ENCODE measurements around a stretch of chr3.

DNA sequence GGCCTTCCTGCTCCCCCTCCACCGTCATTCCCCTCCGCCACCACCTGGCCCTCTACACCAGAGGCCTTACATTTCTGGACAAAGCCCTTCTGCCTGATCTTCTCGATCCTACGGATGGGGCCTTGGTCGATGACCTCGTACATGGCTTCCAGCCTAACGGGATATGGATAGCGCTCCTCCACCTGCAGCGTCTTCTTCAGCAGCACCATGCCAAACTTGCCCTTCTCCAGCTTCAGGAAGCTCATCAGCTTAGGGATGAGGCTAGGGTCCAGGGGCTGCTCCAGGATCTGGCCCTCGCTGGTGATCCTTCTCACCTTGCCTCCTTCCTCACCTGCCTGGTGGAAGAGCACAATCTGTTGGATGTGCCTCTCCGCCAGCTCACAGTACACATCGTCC, 1.9 kb downstream of the CCDC80 start:
- PRO-cap = no peak

DNA sequence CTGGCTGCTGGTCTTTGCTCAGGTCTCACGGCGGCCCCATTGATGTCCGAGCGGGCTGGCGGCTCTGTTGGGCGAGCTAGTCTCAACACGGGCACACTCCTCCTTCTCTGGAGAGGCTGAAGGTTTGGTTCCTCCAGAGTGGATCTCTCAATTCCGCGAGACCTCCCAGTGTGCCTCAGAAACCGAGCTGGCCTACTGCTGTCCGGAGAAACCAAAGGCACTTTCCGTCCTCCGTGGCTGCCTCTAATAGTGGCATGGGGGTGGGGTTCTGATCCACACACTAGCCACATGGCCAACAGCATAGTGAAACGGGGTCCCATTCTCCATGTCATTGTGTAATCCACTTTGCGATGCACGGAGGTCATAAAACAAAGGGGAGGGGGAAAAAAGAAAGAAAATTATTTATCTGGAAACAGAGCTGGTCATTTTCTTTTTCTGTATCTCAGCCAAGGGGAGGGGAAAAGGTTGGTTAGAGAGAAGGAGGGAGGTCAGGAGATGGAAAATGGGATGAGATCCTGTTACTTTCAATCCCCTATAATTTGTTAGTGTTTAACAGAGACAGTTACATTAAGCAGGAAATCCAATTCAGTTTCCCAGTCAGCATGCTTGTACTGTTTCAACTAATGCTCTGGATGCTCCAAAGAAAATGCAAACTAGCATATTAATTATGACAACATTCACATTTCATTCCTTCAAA, 1.2 kb downstream of the CCDC80 start:
- PRO-cap = no peak

DNA sequence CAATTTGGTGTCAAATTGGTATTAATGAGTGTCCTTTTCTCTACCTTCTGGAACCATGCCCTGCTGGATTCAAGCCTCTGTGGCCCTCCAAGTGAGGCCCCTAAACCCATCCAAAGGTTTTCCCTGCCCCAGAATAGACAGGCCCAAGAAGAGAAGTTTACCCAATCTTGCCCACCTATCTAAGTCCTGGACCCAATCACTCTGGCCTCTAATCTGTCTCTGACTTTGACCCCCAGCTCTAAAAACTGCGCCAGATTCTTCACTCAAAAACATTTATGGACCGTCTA, 69.2 kb downstream of the CD200R1L start:
- PRO-cap = unidirectional peak, minus-strand start at position 231 of the sequence

GRCh38 chr3:112847626-112847964, 931 bp upstream of the CD200R1L start:
- PRO-cap = unidirectional peak, plus-strand start at chr3:112847913

GRCh38 chr3:112973668-112974199, 1.2 kb downstream of the CD200R1 start:
- PRO-cap = unidirectional peak, plus-strand start at chr3:112973849

- PRO-cap = no peak
These were observed 17.6 kb upstream of the BOC start for GRCh38 chr3:113193776-113194180.

- PRO-cap = unidirectional peak, plus-strand start at chr3:113262254
These were observed 50.9 kb downstream of the BOC start for GRCh38 chr3:113262065-113262844.

DNA sequence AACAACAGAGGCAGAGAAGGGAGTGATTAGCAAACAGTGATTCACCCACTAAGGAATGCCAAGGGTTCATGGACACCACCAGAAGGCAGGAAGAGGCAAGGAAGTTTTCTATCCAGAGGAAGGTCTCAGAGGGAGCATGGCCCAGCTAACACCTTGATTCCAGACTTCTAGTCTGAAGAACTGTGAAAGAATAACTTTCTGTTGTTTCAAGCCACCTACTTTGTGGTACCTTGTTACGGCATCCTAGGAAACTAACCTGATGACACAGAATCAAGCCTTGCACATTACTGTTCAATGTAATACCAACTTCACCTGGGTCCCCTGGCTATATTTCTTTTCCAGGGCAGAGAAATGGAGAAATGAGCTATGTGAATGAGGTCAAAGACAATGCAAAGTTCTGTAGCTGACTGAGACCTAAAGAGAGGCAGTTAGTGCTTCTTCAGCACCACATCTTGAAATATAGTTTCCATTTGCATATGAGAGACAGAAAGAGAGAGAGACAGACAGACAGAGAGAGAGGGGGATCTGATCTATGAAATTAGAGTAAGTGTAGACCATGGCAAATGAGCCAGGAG, 25.3 kb downstream of the SIDT1 start:
- PRO-cap = no peak

DNA sequence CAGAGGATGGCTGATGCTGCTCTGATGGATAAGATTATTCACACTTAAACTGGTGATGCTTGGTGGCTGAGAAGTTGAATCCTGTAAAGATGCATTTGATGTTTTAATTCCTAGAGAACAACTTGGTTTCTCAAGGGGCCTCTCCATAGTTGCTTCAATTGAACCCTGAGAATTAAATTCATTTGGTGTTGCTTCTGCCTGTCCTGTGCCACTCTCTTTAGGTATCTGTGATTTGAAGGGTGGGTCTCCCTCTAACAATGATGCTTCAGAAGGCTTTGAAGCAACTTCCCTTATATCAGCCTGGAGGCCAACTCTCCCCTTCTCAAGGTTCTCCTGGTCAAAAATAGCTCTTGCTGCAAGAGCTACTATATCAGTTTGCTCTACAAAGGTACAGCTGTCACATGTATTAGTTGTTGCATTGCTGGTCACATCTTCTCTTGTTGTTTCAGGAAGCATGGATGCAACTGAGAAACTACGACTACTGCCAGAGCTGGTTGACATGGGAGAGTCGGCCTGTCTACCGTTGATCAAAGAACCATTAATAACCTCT, 38.4 kb downstream of the USF3 start:
- PRO-cap = no peak

- PRO-cap = unidirectional peak, plus-strand start at chr3:113659390
These were observed 37.4 kb downstream of the USF3 start for GRCh38 chr3:113659036-113659517.

- PRO-cap = no peak
These were observed 25.9 kb upstream of the GRAMD1C start for GRCh38 chr3:113812744-113813055.

DNA sequence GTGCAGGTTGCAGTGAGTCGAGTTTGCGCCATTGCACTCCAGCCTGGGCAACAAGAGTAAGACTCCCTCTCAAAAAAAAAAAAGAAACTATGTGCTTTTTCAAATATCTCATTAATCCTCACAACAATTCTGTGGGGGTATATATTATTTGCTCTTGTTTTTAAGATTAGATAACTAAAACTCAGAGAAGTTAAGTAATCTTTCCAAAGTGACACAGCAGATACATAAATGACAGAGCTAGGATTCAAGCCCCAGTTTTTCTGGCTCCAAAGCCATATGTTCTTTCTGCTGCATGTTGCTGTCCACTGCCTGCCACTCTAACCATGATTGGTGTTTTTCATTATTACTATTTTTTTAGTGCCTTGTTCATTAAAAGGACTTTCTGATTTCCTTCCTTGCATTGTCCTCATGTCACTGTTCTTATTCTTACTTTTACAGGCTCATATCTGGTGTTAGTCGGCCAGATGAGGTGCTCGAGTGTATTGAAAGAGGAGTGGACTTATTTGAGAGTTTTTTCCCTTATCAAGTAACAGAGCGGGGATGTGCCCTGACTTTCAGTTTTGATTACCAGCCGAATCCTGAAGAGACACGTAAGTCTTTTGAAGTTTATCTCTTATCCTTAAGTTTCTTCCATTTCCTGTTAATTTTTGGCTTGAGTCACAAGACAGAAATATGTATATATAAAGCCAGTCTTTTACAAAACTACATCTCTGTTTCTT, 23.1 kb downstream of the QTRT2 start:
- PRO-cap = no peak

- PRO-cap = bidirectional peak, plus-strand start at chr3:114298232, minus-strand start at chr3:114298168
These were observed 4.1 kb downstream of the TIGIT start for GRCh38 chr3:114297959-114298389.

- PRO-cap = no peak
These were observed 43.9 kb downstream of the TIGIT start for GRCh38 chr3:114337354-114338434.

DNA sequence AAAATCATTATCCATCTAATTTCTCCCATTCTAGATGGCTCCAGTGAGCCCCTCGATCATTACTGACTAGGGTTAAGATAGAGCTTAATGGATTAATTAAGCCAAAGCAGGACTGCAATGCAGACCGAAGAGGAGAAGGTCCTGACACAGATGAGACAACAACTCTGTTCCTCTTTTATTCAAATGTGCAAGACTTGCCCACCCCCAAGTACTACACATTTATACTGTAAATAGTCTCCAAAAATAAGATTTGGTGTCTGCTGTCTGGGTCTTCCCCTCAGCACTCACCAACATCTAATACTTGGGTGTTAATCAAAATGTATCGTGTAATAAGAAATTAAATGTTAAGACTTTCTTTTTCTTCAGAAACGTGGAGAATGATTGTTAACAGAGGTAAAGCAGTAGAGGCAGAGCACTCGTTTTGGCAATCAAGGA, 133.6 kb downstream of the TIGIT start:
- PRO-cap = bidirectional peak, plus-strand start at position 246 of the sequence, minus-strand start at position 157 of the sequence

DNA sequence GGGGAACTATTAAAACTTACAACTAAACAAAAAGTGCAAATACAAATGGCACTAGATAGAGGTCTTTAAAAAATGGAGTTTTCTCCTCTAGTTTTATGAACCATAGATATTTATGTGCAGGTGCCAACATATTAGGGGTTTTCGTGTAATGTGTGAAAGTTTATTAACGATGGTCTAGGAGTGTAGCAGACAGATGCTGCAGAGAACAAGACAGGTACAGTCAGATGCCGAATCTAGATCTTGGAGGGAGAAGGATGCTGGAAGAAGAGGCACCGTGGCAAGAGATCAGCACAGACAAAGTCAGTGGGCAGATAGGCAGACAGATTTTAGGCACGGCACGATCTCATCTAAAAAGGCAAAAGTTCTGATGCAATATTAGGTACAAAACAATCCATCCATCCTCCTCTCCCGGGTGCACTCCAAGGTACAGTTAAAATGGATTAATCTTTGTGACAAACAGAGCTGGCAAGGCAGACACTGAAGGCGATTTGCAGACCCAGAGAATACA, 161.6 kb downstream of the TIGIT start:
- PRO-cap = no peak

DNA sequence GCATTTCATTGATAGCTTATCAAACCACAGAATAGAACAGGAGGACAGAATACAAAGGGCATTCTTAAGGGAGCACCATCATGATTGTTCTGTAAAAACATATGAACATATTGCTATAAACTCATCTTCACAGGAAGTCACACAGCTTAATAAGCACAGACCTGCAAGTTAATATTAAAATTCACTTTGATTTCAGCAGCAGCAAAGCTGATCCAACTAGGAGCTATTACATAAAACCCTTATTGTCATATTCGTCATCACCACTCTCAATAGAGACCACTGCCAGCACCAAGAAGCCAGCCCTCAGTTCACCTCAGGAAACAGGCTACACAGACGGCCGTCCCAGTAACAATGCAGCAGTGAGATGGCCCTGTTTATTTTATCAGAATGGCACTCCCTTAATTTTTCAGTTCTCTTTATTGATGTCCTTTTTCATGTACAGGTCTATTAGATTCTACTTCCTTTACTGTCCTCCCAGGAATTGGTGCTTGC, 272.7 kb downstream of the ZBTB20 start:
- PRO-cap = unidirectional peak, plus-strand start at position 306 of the sequence

- PRO-cap = no peak
These were observed 24.6 kb downstream of the ZBTB20 start for GRCh38 chr3:115122373-115122914.

- PRO-cap = no peak
These were observed 1.5 kb upstream of the ZBTB20 start for GRCh38 chr3:115148606-115148930.

- PRO-cap = bidirectional peak, plus-strand start at chr3:115784254, minus-strand start at chr3:115784103; bidirectional peak, plus-strand start at chr3:115784413, minus-strand start at chr3:115784417; bidirectional peak, plus-strand start at chr3:115784880, minus-strand start at chr3:115784636
These were observed 160.7 kb downstream of the GAP43 start for GRCh38 chr3:115783657-115784812.